Daoy (cell line): Measurements from ENCODE around the genes HDDC3 and PRC1.

- RAMPAGE, long total RNA, result no peak
Observed at GRCh38 chr15:90162943-90163399, 38.2 kb upstream of the SEMA4B start.

- RAMPAGE, long total RNA, result no peak
Observed at GRCh38 chr15:90186971-90187923, 13.9 kb upstream of the SEMA4B start.

GRCh38 chr15:90189824-90190389, 11.2 kb upstream of the SEMA4B start:
- RAMPAGE, long total RNA, result no peak

- RAMPAGE, long total RNA, result no peak
Observed at GRCh38 chr15:90203898-90204320, 2.8 kb downstream of the SEMA4B start.

DNA sequence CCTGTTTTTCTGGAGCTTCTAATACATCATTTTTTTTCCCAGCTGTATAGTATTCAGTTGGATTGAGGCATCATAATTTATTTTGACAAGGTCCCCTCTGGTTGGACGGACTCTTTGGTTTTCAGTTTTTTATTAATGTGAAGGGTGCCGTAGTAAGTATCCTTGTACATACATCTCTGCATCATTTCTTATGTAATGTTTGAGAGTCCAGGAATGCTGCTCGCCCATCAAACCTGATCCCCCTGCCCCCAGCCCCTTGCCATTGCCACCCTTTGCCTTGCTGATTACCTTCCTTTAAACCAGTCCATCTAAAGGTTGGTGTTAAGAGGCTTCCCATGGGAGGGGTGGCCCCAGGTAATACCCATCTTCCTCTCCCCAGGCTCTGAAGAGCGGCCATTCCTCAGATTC, 15.9 kb downstream of the SEMA4B start:
- RAMPAGE, long total RNA, result no peak

- RAMPAGE, long total RNA, result no peak
Observed at GRCh38 chr15:90388424-90389454, 697 bp downstream of the IQGAP1 start.

DNA sequence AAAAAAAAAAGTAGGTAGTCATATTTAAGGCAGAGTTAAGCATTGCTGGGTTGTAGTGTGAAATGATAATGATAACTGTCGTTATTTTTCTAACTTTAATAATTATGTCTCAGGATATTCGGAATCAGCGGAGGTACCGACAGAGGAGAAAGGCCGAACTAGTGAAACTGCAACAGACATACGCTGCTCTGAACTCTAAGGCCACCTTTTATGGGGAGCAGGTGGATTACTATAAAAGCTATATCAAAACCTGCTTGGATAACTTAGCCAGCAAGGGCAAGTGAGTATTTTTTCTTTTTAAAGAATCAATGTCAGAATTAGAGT, 37.3 kb upstream of the CRTC3 start:
- RAMPAGE, long total RNA, result no peak

GRCh38 chr15:90553371-90553893, 23.7 kb downstream of the CRTC3 start:
- RAMPAGE, long total RNA, result no peak

- RAMPAGE, long total RNA, result no peak
Observed at GRCh38 chr15:90559938-90560763, 30.4 kb downstream of the CRTC3 start.

GRCh38 chr15:90564023-90564700, 34.4 kb downstream of the CRTC3 start:
- RAMPAGE, long total RNA, result no peak

DNA sequence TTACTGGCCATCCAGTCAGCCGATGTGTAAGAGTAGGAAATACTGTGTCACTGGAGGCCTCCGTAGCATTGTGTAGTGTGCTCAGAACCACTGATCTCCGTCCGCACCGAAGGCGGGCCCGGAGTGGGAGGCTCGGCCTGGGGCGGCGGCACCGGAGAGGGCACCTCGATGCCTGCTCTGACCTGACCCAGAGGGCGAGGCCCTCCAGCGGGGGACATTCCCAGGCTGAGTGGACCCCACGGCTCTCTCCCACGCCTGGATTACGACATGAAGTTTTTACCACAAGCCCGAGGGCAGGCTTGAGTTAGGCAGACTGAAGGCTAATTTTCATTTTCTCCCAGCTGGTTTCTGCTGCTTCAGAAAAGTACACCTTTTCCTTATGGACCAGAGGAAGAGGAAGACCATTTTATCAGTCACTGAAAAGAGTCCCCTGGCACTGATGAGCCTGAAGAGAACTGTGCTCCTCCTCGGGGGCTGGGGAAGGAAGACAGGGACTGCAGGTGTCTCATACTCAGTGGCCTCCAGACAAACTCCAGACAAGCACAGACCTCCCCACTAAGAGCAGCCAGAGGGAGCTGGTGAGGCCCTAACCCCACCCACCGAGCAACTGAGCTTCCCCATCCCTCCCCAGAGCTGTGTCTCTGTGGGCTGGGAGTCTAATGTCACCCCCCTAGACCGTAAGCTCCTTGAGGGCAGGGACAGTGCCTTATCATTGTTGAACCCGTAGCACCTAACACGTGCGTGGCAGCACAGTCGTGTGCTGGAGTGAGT, 74.5 kb upstream of the BLM start:
- RAMPAGE, long total RNA, result no peak

DNA sequence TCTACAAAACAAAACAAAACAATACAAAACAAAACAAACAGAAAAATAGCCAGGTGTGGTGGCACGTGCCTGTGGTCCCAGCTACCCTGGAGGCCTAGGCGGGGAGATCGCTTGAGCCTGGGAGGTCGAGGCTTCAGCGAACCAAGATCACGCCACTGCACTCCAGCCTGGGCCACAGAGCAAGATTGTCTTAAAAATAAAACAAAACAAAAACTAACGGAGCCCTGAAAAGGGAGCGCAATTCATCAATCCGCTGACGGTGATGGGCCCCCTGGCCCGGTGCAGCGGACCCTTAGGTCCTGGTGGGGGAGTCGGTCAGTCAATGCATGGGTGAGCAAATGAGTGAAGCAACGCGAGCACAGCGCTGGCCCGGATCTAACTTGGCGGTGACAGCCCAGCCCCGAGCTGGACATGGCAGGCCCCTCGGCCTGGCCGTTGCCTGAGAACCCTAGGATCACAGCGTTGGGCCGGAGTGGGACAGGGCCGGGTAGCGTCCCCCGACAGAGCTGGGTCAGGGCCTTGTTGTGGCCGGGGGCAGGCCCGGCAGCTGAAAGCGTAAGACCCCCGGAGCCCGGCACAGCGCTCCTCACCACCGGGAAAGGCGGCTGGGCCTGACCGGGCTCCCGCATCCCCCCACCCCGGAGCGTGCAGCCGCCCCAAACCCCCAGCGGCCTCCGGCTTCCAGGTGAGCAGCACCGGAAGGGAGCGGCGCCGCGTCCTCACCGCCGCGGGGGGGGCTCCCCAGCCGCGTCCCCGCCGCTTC, 52.2 kb upstream of the BLM start:
- RAMPAGE, long total RNA, result no peak

- RAMPAGE, long total RNA, result no peak
Observed at GRCh38 chr15:90859829-90860290, 8.5 kb upstream of the FURIN start.

- RAMPAGE, long total RNA, result no peak
Observed at GRCh38 chr15:90905189-90905764, 2.2 kb downstream of the MAN2A2 start.

- RAMPAGE, long total RNA, result no peak
Observed at GRCh38 chr15:90910058-90910333, 6.9 kb downstream of the MAN2A2 start.

GRCh38 chr15:90920389-90921501, 11.6 kb downstream of the HDDC3 start:
- RAMPAGE, long total RNA, result no peak

- RAMPAGE, long total RNA, result no peak
Observed at GRCh38 chr15:90932425-90932976, at the start of gene HDDC3. HDDC3 (minus strand) TSS chr15:90932549.

DNA sequence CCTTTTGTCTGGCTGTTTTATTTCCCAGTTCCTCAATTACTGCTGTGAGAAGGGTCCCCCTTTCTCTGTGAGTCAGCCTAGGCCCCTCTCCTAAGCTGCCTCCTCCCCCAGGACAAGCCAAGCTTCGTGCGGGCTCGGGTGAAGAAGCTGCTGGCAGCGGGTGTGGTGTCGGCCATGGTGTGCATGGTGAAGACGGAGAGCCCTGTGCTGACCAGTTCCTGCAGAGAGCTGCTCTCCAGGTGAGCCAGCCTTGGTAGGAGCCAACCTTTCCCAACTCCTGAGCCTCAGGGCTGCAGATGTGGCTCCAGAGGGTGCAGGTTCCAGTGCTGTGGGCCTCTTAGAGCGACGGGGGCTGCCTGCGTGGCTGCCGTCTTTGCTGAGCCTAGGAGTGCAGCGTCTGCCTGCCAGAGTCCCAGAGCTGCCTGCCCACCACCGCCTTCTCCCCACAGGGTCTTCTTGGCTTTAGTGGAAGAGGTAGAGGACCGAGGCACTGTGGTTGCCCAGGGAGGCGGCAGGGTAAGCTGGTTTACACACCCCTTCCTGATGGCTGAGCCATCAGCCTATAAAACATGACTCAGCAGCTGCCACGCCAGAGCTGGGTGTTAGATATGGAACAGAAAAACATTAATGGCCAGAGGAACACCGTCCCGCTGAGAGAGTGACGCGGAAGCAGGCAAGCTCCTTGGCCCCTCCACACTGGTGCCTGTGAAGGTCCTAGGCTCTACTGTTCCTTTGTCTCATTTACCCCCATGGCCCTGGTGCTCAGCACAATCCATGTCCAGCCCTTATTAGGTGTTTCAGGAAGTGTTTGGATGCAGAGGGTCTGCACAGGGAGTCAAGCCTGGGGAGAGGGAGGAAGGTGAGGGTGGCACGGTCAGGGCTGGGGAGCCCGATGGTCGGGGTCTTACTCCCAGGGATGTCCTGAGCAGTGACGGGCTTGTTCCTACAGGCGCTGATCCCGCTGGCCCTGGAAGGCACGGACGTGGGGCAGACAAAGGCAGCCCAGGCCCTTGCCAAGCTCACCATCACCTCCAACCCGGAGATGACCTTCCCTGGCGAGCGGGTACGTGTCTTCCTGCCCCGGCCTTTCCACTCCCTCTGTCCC, 5.1 kb upstream of the RCCD1 start:
- RAMPAGE, long total RNA, result no peak

- RAMPAGE, long total RNA, result start-site peak on the minus strand at chr15:90994501-90994536, 321 and 287 reads in 2 replicates
Observed at GRCh38 chr15:90994359-90994984, at the start of gene PRC1. PRC1 (minus strand) TSS chr15:90994535.

DNA sequence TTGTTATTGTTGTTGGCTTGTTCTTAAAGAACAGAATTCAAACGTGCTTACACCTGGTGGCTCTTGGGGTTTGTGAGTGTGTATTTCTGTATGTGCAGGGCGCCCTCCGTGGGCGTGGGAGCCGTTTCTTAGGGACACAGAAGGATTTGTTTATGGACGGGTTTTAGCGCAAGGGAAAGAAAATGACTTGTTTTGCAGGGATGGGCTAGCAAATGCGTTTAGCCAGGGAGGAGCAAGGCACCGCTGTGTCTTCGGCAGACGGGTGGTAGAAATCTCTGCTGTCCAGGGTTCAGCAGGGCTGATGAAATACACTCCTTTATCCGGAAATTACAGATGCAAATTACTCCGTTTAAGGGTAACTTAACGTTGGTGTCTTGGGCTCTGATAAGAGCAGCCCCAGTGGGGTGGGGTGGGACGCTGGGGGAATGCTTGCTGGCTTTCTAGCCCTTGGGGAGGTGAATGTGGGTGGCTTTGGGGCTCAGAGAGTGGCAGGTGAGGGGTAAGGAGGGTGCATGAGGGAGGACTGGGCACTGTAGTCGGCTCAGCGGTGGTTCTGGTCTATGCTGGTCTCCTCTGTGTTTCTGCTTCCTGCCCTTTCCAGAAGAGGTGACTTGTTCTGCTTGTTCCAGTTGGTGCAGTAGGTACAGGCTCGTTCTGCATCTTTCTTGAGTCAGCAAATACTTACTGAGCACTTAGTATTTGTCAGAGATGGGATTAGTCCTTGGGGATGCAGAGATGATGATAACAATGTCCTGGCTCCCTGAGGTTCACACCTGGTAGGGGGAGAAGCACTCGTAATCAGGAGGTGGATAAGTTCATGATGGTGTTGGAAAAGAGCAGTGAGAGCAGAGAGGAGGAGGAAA, 918 bp downstream of the SV2B start:
- RAMPAGE, long total RNA, result no peak